Neural cell (in vitro differentiated cells): Measurements from ENCODE around the genes BTBD6 and MTA1.

- RAMPAGE, long total RNA: no peak
These were observed 15.7 kb downstream of the SIVA1 start for GRCh38 chr14:104768390-104769262.

GRCh38 chr14:104775520-104776126, 19.9 kb downstream of the AKT1 start:
- RAMPAGE, long total RNA: no peak

- RAMPAGE, long total RNA: no peak
These were observed 1.6 kb downstream of the AKT1 start for GRCh38 chr14:104793856-104794530.

DNA sequence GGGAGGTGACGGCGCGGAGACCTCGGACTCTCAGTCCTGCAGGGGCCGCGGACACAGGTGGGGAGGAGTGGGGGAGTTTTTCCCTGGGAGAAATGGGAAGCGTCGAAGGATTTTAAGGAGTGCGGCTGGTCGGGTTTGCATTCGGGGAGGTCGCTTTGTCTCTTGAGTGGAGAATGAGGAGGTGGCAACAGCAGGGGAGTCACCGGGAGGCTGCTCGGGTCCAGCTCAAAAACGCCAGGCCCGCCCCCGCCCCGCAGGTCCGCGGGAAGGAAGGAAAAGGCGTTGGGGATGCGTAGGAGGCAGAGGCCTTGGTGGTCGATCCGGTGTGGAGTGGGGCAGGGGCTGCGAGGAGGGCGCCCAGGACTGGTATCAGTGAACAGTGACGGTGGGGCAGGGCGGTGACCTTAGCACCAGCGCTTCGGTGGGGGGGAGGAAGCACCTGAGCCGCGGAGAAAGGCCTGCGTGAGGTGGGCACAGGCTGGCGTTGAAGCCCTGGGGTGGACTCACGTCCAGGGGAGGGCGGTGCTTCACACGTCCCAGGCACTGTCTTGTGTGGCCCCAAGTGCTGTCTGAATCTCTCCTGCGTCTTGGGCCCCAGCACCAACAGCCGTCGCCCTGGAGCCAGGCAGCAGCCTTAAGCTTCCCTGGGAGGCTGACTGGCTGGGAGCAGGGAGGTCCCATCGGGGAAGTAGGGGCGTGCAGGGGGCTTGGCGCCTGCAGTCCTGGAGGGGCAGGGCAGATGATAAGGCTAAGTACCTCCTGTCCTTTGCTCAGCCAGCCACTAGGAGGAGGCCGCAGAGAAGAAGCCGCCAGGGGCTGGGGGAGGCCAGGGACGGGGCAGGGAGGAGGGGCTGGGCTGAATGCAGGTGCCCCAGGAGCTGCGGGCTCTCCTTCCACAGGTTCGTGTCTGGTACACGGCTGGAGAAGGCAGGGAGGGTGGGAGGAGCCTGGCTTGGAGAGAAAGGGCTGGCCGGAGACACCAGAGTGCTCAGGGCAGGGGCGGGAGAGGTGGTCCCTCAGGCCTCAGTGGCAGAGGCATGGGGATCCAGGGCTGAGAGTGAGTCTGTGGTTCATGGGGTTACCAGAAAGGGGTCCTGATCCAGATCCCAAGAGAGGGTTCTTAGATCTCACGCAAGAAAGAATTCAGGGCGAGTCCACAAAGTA, 26.5 kb downstream of the ZBTB42 start:
- RAMPAGE, long total RNA: no peak

DNA sequence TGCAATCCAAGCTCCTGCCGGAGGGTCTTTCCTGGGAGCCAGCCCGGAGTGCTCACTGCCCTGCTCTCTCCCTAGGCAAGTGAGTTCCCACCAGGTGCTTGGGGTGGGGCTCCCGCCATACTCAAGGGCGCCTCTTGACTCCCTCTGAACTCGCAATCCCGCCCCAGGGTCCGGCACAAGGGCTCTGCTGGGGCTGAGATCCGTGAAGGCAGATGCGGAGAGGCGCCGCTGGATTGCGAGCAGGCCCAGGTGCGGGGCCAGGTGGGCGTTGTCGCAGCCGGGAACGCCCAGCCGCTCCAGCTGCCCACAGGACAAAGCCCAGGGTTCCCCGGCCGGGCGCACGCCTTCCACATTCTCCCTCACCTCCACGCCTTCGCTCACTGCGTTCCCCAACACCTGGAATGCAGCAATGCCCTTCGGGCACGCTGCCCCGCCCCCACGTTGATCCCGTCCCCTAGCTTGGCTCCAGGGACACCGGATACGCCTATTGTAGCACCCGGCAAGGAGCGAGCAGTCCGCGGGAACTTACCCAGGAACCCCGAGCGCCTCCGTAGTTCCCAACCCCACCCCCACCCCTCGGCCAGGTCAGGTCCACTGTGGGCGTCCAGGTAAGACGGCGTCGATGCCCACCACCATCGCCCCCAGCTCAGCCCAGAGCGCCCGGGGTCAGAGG, 905 bp upstream of the CEP170B start:
- RAMPAGE, long total RNA: no peak

DNA sequence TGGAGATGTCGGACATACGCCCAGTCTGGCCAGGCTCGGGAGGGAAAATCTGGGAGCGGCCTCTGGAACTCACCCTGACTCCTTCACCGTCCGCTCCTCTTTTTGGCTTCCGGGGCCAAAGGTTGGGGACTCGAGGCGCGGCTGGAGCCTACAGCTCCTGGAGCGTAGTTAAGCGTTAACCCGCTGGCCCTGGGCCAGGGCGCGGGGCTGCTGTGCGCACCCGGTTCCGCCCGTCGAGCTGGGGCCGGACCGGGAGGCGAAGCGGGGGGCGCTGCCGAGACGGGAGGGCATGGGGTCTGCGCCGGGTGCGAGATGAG, 410 bp upstream of the CEP170B start:
- RAMPAGE, long total RNA: no peak

- RAMPAGE, long total RNA: no peak
These were observed 10.8 kb downstream of the CEP170B start for GRCh38 chr14:104875483-104876565.

GRCh38 chr14:104937658-104938852, 13.4 kb downstream of the PLD4 start:
- RAMPAGE, long total RNA: no peak

DNA sequence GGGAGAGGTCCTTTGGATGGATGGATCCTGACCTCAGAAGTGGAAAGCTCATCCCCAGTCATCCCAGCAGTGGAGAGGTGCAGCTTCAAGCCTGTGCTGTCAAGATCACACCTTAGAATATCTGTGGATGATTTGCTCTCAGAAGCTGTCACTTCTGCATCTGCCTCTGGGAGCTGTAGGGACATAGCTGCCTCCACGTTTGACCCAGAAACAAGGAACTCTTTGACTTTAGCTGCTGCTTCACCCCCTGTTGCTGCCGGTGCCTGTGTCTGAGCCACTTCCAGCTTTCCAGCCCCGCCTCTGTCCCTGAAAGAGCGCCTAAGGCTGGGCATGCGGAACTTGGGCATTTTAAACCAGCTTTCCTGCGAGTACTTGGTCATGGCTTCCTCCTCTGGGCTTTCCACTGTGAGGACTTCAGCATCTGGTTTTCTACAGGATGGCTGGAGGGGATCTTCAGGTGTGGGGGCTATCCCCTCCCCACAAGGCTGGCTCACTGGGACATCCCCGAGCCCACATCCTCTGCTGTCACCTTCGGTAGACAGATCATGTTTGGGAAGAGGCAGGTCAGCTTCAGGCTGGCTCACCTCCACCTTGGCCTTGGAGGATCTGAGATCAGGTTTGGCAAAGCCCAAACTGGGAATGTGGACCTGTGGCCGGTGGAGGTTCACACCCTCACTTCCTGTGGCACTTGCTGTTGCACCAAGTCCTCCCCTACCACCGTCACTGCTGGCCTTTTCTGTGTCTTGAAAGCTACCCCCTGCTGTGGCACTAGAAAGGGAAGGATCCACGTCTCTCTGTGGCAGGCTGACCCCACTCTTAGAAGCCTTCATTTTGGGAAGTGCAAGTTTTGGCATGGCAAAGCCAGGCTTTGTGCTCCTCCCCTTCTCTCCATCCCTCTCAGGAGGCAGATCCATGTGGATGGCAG, 15.1 kb downstream of the PLD4 start:
- RAMPAGE, long total RNA: no peak

GRCh38 chr14:105060439-105061016, 4.7 kb downstream of the GPR132 start:
- RAMPAGE, long total RNA: no peak

- RAMPAGE, long total RNA: no peak
These were observed 10.2 kb upstream of the GPR132 start for GRCh38 chr14:105075141-105076021.

- RAMPAGE, long total RNA: start-site peak on the minus strand at chr14:105248426-105248506, 47 and 65 reads in 2 replicates
These were observed at the start of gene BTBD6 for GRCh38 chr14:105248239-105248692. TSS of gene BTBD6 (plus strand) at chr14:105248533.

DNA sequence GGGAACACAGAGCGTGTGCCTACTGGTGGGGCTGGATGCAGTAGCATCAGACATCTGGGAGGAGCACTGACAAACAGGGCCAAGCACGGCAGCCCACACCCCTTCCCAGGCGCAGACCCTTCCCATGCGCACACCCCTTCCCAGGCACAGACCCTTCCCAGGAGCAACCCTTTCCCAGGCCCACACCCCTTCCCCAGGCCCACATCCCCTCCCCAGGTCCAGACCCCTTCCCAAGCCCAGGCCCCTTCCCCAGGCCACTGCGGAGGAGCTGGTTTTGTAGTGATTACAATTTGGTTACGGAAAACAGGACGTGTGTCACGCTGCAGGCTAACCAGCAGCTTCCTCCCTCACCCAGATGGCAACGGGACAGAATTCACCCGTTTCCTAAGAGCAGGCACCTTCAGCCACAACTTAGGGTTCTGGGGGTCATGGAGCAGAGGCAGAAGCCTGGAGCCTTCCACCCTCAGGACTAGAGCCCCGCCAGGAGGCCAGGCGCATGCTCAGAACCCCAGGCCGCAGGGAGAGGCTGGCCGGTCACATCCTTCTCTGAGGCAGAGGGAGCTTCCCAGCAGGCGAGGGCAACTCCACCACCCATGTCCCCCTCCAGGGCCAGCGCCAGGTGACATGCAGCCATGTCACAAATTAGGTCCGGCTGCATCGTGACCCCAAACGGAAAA, 8.0 kb downstream of the BRF1 start:
- RAMPAGE, long total RNA: no peak

GRCh38 chr14:105324346-105324862, 9.9 kb downstream of the PACS2 start:
- RAMPAGE, long total RNA: no peak

GRCh38 chr14:105327398-105327962, 12.9 kb downstream of the PACS2 start:
- RAMPAGE, long total RNA: no peak

- RAMPAGE, long total RNA: start-site peak on the minus strand at chr14:105419728-105419780, 44 and 50 reads in 2 replicates; start-site peak on the plus strand at chr14:105419990-105420021, 141 and 351 reads in 2 replicates
These were observed at the start of gene MTA1 for GRCh38 chr14:105419640-105420664. TSS of gene MTA1 (plus strand) at chr14:105419827.

DNA sequence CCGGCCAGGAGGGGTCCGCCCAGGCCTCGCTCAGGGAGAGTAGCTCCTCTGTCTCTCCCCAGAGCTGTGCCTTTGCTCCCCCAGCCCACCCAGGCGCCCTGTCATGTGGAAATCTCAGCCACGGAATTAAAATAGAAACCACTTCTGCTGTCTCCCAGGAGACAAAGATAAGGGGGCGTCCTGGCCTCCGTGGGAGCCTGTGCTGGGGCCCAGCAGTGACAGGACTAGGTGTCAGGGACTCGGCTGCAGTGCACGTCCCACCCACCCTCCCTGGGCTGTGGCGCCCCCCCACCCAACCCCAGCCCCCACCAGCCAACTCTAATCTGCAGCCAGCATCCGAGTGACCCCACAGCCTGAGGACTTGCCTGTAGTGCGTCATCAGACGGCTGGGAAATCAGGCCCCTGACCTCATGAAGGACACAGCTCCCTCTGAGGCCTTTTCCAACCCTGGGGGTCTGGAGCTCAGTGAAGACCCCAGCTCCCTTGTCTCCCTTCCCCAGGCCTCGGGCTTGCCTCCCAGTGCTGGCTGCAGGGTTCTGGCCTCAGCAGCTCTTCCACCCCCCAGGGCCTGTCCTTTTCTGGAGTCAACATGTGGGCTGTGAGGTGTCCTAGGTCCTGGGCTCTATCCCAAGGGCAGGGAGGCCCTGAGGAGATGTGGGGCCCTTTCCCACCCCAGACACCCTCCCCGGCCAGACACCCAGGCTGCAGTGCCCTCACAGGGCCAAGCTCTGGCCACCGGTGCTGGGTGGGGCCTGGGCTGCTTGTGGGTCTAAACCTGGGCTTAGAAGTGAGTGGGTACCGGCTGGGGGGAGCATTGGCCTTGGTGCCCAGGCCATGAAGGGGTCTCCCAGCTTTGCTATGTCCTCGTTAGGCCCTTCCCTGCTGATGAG, 3.0 kb upstream of the CRIP2 start:
- RAMPAGE, long total RNA: no peak

DNA sequence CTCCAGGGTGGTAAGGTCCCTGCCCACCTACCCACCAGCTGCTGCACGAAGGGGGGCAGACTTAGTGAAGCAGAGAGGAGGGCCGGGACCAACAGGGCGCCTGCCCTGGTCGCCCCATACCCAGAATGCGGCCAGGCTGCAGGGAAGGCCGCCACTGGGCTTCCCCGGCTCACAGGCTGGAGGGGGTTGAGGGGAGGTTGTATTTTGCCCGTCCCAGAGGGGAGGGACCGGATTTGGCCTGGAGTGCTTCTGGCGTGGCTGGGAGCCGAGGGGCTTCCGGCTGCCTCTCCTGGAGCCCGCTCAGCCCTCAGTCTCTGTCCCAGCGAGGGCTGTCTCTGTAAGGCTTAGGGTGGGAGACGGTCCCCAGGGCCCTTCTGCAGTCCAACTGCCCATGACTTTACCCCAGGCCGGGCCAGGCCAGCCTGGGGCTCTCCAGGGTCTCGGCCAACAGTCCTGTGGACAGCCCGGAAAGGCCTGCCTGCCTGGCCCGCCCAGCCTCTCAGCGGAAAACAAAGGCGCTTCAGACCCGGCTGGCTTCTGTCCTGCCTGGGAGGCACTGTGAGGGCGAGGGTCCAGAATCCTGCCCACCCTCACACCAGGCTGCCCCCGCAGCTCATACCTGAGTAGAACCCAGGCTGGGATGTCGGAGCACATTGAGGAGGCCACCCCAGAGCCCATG, 1.3 kb downstream of the CRIP2 start:
- RAMPAGE, long total RNA: no peak

DNA sequence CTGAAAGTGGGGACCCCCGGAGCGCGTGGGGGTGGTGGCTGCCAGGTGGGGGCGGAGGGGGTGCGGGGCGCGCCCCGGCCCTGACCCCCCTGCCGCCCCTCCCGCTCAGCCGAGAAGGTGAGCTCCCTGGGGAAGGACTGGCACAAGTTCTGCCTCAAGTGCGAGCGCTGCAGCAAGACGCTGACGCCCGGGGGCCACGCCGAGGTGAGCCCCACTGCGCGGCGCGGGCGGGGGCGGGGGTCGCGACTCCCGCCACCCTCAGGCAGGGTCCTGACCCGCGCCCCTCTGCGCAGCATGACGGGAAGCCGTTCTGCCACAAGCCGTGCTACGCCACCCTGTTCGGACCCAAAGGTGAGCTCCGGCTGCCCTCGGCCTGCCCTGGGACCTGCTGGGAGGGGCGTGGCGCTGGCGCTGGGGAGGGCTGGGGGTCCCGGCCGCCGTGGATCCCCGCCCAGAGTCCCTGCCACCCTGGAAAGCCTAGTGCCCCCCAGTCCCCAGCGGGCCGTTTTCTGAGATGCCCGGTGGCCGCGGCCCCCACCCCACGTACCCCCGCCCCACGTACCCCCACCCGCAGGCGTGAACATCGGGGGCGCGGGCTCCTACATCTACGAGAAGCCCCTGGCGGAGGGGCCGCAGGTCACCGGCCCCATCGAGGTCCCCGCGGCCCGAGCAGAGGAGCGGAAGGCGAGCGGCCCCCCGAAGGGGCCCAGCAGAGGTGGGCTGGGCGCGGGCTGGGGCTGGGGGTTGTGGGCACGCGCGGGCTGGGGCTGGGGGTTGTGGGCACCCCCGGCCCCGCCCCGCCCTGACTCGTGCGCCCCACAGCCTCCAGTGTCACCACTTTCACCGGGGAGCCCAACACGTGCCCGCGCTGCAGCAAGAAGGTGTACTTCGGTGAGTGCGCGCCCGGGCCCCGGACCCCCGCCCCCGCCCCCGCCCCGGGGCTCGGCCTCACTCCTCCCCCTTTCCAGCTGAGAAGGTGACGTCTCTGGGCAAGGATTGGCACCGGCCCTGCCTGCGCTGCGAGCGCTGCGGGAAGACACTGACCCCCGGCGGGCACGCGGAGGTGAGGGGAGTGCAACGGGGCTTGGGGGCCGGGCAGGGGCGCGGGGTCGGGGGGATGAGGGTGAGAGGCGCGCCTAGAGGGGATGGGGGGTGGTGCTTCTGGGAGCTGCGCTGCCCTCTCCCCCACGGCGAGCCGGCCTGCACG, 3.9 kb downstream of the CRIP2 start:
- RAMPAGE, long total RNA: no peak

DNA sequence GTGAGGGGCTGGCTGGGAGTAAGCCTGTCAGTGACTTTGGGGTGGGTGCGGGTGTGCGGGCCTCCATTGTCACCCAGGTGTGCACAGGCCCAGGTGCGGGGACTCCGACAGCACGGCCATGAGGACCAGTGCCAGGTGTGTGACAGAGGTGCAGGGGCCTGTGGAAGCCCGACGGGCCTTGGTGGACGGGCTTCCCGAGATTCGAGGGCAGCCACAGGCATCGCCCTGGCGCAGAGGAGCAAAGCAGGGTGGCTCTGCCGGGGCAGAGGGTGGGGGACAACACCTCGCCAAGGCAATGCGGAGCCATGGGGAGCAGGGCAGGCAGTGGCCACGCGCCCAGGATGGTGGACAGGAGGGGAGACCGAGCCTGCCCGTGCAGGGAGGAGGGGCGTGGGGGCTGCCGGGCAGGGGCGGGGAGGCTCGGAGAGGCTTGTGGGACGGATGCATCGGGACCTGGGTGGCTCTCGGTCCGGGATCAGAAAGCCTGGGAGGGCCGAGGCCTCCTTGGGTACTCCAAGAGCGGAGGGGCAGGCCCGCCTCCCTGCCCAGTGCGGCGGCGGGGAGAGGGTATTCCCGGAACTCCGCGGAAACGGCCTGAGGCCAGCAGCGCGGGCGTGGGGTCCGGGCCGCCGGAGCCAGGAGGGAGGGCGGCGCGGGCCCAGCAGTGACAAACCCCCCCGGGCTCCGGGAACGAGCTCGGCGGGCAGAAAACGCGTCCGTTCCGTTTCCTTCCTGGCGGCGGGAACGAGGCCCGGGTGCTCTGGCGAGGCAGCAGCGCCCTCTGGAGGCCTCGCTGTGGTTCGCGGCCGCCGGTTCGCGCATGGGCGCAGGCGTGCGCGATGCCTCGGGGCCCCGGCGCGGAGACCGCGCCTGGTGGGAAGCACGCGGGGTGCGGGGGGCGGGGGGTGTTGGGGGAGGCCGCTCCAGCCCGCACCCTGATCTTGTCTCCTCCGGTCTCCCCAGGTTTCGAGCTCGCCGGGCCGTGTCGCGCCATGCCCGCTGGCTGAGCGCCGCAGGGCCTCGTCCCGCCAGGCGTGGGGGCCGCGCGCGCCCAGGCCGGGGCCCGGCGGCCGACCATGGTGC, 1.7 kb downstream of the TMEM121 start:
- RAMPAGE, long total RNA: no peak